Adrenal gland (tissue), 7 donors: ENCODE data around the genes HPGD, SPATA4 and SPCS3.

GRCh38 chr4:173543223-173543753 lies 13.3 kb upstream of the HAND2 start:
- PRO-cap, 3 experiments, result no peak in any of the 3 experiments
- RAMPAGE, long total RNA, 4 experiments, result no peak in any of the 4 experiments
- RRBS, result no CpG with 5 or more reads among the region's 6 CpGs

DNA sequence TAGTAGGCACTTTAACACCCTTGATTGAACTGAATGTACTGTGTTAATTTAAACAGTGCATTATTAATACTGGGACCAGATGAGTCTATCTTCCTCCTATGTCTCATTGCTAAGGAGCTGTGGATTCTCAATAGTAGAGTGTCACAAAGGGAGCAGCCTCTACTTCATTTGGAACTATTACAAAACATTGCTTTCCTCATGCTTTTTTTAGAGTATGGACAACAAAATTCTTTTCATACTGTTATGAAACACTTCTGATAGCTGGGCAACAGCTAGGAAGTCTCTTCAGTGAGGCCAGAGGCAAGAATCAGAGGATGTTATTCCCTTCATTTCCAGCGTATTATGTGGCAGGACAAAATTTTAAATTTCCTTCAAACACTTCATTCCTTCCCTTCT lies 160.8 kb downstream of the FBXO8 start:
- PRO-cap, 3 experiments, result no peak in any of the 3 experiments
- RAMPAGE, long total RNA, 4 experiments, result no peak in any of the 4 experiments
- RRBS, result no CpG with 5 or more reads among the region's 1 CpG

DNA sequence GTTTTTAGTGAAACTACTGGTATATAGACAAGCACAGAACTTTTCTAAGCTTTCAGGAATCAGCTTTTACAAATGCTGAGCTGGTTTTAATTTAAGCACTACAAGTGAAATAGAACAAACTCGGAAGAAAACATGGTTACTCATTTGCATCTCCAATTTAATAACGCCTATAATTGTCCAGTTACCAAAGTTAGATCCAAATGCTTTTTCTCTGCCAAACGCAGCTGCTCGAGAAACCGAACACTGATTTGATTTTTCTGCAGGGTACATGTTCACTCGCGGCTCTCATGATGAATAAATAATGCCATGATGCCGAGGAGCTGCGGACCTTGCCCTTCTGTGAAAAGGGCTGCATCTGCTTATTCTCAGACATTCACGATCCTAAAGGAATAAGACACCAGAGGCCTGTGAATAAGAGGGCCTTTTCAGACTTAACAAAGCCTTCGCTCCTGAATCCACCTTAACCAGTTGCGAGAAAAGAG lies 147.7 kb downstream of the FBXO8 start:
- PRO-cap, 3 experiments, result no peak in any of the 3 experiments
- RAMPAGE, long total RNA, 4 experiments, result no peak in any of the 4 experiments
- RRBS, result no CpG with 5 or more reads among the region's 12 CpGs

- PRO-cap, 3 experiments, result no peak in any of the 3 experiments
- RAMPAGE, long total RNA, 4 experiments, result no peak in any of the 4 experiments
- RRBS, result 7% methylated on average over 9 of the region's 44 CpGs
These were observed 69.6 kb downstream of the FBXO8 start for GRCh38 chr4:174213713-174214508.

GRCh38 chr4:174282958-174283506 lies 435 bp downstream of the FBXO8 start:
- PRO-cap, 3 experiments, result peak in 2 of 3 experiments; most common plus-strand start chr4:174283304 (in 1); most common minus-strand start chr4:174283129 (in 1)
- RAMPAGE, long total RNA, 4 experiments, result start-site peak on the plus strand in 1 of 4 experiments, at chr4:174283344-174283364 at its widest, 5 reads per replicate
- RRBS, result no CpG with 5 or more reads among the region's 20 CpGs

DNA sequence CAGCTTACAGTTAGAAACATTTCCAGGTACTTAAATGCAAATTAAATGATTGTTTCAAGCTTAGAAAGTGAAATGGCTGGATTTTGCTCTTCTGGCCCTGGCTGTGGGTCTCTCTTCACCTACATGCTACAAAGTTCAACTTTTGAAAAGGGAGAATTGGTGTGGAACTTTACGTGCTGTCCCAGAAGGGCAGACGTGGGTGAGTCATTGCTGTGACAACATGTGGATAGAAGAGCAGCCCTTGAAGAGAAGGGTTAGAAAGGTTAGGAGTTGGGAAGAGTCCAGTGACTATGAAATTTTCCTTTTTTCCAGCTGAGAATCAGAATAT lies 60.6 kb downstream of the HPGD start:
- PRO-cap, 3 experiments, result no peak in any of the 3 experiments
- RAMPAGE, long total RNA, 4 experiments, result no peak in any of the 4 experiments
- RRBS, result no CpG with 5 or more reads among the region's 2 CpGs

DNA sequence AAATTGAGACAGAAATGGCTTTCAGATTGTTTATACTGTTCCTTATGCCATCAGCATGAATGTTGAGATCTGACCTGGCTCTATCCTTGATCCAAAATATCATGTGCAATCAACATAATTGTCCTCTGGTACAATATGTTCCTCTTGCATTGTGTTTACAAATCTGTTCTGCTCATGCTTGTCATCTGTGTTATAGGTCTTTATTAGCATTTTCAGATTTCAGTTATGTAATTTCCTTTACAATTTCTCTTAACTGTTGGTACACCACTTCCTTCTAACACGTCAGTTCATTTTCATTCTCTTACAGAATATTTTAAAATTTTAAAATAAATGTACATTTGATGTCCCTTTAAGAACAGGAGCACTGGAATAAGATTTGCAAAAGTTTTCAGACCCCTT lies 1.6 kb downstream of the HPGD start:
- PRO-cap, 3 experiments, result no peak in any of the 3 experiments
- RAMPAGE, long total RNA, 4 experiments, result no peak in any of the 4 experiments
- RRBS, result no CpG with 5 or more reads among the region's 1 CpG

DNA sequence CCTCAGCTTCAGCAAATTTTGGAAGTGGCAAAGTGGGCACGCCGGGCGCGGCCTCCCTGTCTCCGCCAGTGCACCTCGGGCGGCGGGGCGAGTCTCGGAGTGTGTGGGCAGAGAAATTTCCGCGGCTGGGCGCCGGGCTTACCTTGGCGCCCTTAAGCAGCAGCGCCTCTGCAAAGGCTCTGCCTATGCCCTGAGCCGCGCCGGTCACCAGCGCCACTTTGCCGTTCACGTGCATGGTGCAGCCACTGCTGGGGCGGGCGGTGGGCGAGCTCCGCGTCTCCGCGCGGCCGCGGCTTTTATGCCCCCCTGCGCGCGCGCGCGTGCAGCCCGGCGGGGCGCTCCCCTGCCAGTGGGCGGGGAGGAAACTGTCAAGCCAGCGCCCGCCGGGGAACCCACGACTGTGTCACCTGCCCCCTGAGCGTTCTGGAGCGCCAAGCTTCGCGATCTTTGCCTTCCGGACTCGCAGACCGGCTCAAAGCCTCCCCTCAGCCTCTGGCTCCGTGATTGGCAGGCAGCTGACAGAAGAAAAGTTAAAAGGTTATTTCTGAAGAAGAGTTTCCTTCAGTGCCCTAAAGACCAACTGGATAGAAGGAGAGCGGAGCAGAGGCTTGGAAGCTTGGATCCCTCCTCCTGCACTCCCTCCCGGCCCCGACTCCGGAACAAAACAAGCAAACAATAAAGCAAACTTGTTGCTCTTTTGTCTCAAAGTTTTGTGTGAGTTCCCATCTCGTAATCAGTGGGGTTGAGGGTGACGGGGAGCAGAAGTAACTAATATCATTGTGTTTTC lies at the start of gene HPGD:
Gene HPGD (minus strand): TSS at position 272 of the 787 bp plus-strand sequence.
- PRO-cap, 3 experiments, result peak in 2 of 3 experiments; most common plus-strand start position 444 of the sequence (in 1); most common minus-strand start position 298 of the sequence (in 1)
- RAMPAGE, long total RNA, 4 experiments, result start-site peak on the minus strand in 4 of 4 experiments, centred at positions 245 to 300 of the sequence, 25 to 938 reads per replicate
- RRBS, result 1% methylated on average over 26 of the region's 60 CpGs

- PRO-cap, 3 experiments, result no peak in any of the 3 experiments
- RAMPAGE, long total RNA, 4 experiments, result no peak in any of the 4 experiments
- RRBS, result no CpG with 5 or more reads among the region's 6 CpGs
These were observed 984 bp downstream of the GPM6A start for GRCh38 chr4:175811081-175811478.

DNA sequence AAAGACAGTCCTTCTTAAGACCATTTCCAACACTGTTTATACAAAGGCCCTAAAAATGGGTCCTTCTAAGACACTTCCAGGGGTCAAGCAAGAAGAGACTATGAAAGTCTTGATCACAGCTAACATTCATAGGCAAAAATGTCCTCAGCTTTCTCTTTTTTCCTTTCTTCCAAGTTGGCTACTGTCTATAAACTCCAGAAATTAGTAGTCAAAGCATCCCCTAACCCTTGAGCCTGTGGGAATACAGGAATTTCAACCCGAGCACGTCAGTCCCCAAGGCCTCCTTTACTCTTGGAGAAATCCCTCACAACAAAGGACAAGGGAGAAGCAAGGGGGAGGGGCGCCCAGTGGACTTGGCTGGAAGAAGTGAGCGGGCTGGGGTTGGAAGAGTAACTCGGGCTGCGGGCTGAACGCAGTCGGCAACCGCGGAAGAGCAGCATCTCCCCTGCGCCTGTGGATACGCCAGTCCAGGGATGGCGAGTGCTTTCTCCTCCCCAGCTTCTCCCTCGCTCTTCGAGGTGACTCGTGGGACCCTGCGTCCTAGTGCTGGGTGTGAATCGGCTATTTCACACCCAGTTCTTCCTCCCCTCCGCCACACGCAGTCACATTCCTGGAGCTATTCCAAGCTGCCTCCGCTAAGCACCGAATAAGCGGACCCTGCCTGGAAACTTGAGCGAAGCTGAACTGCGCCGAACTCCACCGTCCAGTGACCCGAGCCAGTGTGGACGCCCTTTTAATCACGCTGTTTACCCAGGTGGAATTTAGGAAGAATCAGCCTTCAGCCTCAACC lies 64.5 kb upstream of the WDR17 start:
- PRO-cap, 3 experiments, result peak in 2 of 3 experiments; most common plus-strand start position 392 of the sequence (in 1); most common minus-strand start position 287 of the sequence (in 1)
- RAMPAGE, long total RNA, 4 experiments, result no peak in any of the 4 experiments
- RRBS, result no CpG with 5 or more reads among the region's 30 CpGs

DNA sequence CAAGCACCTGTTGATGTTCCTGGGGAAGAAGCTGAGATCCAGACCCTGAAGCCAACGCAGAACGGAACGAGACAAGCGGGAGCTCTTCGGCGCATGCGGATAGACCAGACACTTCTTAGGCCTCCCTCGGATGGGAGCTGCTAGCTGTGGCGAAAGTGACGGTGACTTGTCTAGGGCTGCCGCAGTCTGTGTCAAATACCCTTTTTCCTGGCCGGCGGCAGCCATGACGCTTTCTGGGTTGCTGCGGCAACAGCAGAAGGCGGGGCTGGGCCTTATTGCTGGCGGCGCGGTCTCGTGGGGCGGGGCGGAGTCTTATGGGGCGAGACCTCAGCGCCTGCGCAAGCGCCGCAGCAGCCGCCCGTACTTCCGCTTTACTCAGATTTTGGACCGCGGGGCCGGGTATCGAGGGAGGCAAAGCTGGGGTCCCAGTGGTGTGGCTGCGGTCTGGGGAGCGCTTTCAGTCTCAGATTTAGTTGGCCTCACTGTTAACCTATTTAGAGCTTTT lies at the start of gene SPATA4:
Gene SPATA4 (minus strand): TSS at position 248 of the 505 bp plus-strand sequence.
- PRO-cap, 3 experiments, result peak in 3 of 3 experiments; most common plus-strand start position 378 of the sequence (in 3); most common minus-strand start position 168 of the sequence (in 3)
- RAMPAGE, long total RNA, 4 experiments, result start-site peak on the minus strand in 2 of 4 experiments, centred at positions 175 to 240 of the sequence, 9 to 11 reads per replicate
- RRBS, result no CpG with 5 or more reads among the region's 36 CpGs

GRCh38 chr4:176319795-176320879 lies at the start of gene SPCS3:
Gene SPCS3 (plus strand): TSS chr4:176319966.
- PRO-cap, 3 experiments, result peak in 3 of 3 experiments; most common plus-strand start chr4:176319988 (in 3); most common minus-strand start chr4:176320527 (in 3)
- RAMPAGE, long total RNA, 4 experiments, result start-site peak on the plus strand in 4 of 4 experiments, at chr4:176319948-176320028 at its widest, 402 to 1,691 reads per replicate
- RRBS, result 1% methylated on average over 46 of the region's 130 CpGs

DNA sequence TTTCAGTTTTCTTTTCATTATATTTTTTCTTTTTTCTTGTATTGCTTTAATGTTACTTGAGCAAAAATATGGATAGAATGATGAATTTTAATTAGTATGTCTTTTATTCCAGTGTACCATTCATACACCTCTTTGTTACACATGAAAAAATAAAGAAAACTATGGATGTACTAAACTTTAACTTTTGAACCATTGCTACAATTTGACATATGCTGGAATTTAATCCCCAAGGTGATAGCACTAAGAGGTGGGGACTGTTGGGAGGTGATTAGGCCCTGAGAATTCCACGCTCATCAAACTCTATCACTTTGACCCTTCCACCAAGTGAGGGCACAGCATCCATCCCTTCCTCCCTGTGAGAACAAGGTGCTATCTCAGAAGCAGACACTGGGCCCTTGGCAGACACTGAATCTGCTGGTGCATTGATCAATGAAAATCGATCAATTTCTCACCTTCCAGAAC lies 112.8 kb upstream of the VEGFC start:
- PRO-cap, 3 experiments, result no peak in any of the 3 experiments
- RAMPAGE, long total RNA, 4 experiments, result no peak in any of the 4 experiments
- RRBS, result no CpG with 5 or more reads among the region's 2 CpGs

DNA sequence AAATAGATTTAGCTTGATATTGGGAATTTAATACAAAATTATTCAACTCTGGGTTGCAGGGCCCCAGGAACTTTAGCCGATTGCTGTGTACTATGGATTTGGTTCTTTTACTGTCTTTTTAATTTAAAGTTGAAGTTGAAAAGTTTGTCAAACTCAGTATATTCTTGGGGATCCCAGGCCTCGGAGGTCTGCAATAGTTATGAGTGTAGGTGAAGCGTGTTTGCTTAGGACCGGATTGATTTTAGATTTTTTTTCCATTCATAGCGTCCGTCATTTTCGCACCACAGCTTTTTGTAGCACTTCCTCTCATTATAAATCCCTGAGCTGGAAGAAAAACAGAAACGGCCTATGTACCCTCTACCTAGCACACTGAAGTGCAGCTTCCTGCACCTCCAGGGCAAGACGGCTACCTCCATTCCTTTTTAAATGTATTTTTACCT lies 433 bp upstream of the AGA start:
- PRO-cap, 3 experiments, result peak in 1 of 3 experiments; most common plus-strand start position 338 of the sequence (in 1); most common minus-strand start position 298 of the sequence (in 1)
- RAMPAGE, long total RNA, 4 experiments, result no peak in any of the 4 experiments
- RRBS, result no CpG with 5 or more reads among the region's 9 CpGs

- PRO-cap, 3 experiments, result no peak in any of the 3 experiments
- RAMPAGE, long total RNA, 4 experiments, result start-site peak on the plus strand in 1 of 4 experiments, at chr4:180861995-180862069 at its widest, 7 reads per replicate
- RRBS, result no CpG with 5 or more reads among the region's 12 CpGs
These were observed 1381.5 kb upstream of the TENM3 start for GRCh38 chr4:180861611-180862108.

- PRO-cap, 3 experiments, result no peak in any of the 3 experiments
- RAMPAGE, long total RNA, 4 experiments, result no peak in any of the 4 experiments
- RRBS, result no CpG with 5 or more reads among the region's 2 CpGs
These were observed 822.6 kb upstream of the TENM3 start for GRCh38 chr4:181420659-181420939.

GRCh38 chr4:181549118-181549590 lies 694.0 kb upstream of the TENM3 start:
- PRO-cap, 3 experiments, result no peak in any of the 3 experiments
- RAMPAGE, long total RNA, 4 experiments, result no peak in any of the 4 experiments
- RRBS, result no CpG with 5 or more reads among the region's 8 CpGs

DNA sequence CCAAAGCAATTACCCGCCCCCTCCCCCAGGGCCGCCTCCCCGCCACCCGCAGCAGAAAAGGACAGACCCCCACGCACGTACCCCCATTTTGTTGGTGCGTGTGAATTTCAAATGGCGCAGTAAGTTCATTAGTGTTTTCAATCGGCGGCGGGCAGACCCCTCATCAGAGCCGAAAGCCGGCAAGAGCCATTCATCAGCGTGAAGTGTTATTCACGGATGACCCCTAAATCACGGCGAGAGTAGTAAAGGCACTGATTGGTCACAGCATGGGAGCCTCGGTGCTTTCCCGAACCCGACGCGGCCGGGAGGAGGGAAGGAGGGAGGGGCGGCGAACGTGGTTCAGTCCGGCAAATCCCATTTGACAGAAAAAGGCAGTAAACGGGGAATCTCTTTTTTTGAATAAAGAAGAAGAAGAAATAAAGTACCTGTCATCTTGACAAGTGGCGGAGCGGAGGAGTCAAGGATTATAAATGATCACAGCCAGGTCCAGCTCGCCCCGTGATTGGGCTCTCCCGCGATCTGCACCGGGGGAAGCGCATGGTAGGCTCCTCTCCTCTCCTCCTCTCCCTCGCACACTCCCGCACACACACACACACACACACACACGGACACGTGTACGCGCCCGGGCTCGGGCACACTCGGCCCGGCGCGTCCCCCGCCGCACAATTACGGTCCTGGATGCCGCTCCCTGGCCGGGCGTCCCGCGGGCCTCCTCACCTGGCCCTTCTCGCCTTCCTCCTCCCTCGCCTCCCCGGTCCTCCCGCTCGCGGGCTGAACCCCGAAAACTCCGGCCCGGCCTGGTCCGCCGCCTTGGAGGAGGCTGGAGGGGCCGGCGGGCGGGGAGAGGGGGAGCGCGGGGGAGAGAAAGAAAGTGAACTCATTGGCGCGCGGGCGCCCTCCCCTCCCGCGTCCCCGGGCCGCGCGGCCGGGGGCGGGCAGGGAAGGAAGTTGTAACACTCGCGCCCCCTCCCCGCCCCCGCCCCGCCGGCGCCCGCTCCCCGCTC lies 99.3 kb upstream of the TENM3 start:
- PRO-cap, 3 experiments, result peak in 3 of 3 experiments; most common plus-strand start position 665 of the sequence (in 2); most common minus-strand start position 230 of the sequence (in 2)
- RAMPAGE, long total RNA, 4 experiments, result start-site peak on the plus strand in 2 of 4 experiments, centred at positions 318 to 370 of the sequence, 9 to 21 reads per replicate; start-site peak on the minus strand in 3 of 4 experiments, centred at positions 253 to 834 of the sequence, 5 to 16 reads per replicate
- RRBS, result 2% methylated on average over 45 of the region's 93 CpGs

GRCh38 chr4:182531467-182531852 lies 288.3 kb downstream of the TENM3 start:
- PRO-cap, 3 experiments, result no peak in any of the 3 experiments
- RAMPAGE, long total RNA, 4 experiments, result no peak in any of the 4 experiments
- RRBS, result no CpG with 5 or more reads among the region's 4 CpGs

DNA sequence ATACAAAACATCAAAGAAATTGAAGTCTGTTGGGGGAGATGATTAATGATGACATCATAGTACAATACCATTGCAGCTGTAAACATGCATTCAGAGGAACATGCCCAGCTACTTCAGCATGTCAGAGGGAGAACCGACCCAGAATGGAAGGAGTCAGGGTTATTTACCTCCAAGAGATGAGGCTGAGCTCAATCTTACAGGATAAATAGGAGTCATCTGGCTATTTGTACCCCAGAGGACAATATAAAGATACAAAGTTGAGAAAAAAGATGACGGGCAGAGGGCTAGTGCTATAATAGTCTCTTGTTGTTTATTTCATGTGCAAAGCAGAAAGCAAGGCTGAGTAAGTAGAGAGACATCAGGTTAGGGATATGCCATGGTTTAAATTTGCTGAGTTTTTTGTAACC lies 290.9 kb downstream of the TENM3 start:
- PRO-cap, 3 experiments, result no peak in any of the 3 experiments
- RAMPAGE, long total RNA, 4 experiments, result no peak in any of the 4 experiments
- RRBS, result no CpG with 5 or more reads among the region's 2 CpGs